ENCODE measurements around the genes USE1 and IQCN.

DNA sequence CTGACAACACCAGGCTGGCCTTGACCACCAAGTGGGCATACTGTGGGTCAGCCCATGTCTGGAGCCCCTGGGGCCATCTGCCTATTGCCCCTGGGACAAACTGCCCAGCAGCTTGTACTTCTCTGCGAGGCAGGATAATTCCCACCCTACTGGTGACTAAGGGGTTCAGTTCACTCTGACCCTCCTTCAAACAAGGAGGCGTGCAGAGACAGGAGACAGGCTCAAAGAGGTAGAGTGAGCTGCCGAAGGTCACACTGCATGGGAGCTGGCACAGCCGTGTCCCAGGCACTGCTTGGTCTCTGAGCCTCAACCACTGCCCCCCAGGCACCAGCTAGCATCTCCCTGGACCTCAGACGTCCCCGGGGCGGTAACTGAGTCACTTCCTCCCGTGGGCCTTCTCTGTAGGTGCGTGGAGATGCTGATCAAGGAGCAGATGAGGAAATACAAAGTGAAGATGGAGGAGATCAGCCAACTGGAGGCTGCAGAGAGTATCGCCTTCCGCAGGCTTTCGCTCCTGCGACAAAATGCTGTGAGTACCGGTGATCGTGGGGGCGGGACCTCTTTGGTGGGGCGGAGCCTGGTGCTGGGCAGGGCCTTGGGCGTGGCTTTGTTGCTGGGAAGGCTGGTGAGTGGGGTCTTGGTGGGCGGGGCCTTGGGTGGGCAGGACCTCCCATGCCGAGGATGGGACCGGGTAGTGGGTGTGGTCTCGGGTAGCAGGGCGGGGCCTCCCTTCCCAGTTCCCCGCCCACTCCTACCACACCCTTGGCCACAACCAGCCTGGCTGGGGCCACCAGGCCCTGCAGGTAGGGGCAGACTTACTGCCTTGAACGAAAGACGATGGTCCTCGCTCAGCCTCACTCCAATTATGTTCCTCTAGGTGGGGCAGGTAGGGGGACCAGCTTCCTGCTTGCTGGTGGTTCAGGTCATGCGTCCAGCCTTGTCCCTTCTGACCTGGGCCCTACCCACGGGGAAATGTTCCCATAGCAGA, 5.7 kb upstream of the USE1 start:
- PRO-cap, 2 experiments = no peak in any of the 2 experiments

DNA sequence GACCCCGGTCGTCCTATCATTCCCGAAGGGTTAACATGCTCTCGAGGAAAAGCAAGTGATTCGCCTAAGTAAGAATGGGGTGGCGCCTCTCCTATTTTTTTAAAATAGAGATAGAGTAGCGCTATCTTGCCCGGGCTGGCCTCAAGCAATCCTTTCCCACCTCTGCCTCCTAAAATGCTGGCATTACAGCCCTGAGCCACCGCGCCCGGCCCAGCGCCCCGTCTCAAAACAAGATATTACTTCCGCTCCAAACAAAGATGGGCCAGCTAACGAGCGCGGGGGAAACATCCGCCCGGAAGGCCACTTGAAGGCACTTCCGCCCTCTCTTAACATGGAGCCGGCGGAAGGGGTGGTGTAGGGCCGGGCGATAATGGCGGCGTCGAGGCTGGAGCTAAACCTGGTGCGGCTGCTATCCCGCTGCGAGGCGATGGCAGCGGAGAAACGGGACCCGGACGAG, at the start of gene USE1:
USE1 (plus strand) TSS at position 322 of the 457 bp plus-strand sequence.
- PRO-cap, 2 experiments = peak in 2 of 2 experiments; most common plus-strand start position 357 of the sequence (in 2); most common minus-strand start position 225 of the sequence (in 1)

- PRO-cap, 2 experiments = no peak in any of the 2 experiments
Observed at GRCh38 chr19:17322558-17323089, 12.0 kb downstream of the ANO8 start.

GRCh38 chr19:17468321-17469123, 1.8 kb upstream of the SLC27A1 start:
- PRO-cap, 2 experiments = peak in 2 of 2 experiments; most common plus-strand start chr19:17468767 (in 2); most common minus-strand start chr19:17468601 (in 1)

GRCh38 chr19:17486281-17487288, 16.3 kb downstream of the SLC27A1 start:
- PRO-cap, 2 experiments = no peak in any of the 2 experiments

DNA sequence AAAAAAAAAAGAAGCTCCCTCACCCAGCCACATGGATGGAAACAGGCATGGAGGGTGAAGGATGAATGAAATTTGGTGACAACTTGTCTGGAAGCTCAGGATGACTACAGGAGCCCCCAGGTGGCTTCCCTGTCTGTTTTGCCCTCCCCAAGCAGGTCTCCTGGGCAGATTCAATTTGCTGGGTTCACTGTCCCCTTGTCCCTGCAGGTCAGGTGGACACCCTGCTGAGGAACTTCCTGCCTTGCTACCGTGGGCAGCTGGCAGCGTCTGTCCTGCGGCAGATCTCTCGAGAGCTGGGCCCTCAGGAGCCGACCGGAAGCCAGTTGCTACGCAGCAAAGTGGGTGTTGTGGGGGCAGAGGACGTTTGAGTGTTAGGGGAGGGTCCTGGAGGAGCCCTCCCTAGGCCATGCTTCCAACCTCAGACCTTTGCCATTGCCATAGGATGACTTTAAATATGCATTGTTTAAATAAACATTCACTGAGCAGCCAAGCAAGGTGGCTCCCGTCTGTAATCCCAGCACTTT, 3.5 kb downstream of the NIBAN3 start:
- PRO-cap, 2 experiments = no peak in any of the 2 experiments

GRCh38 chr19:17790286-17790742, 4.6 kb upstream of the B3GNT3 start:
- PRO-cap, 2 experiments = no peak in any of the 2 experiments

DNA sequence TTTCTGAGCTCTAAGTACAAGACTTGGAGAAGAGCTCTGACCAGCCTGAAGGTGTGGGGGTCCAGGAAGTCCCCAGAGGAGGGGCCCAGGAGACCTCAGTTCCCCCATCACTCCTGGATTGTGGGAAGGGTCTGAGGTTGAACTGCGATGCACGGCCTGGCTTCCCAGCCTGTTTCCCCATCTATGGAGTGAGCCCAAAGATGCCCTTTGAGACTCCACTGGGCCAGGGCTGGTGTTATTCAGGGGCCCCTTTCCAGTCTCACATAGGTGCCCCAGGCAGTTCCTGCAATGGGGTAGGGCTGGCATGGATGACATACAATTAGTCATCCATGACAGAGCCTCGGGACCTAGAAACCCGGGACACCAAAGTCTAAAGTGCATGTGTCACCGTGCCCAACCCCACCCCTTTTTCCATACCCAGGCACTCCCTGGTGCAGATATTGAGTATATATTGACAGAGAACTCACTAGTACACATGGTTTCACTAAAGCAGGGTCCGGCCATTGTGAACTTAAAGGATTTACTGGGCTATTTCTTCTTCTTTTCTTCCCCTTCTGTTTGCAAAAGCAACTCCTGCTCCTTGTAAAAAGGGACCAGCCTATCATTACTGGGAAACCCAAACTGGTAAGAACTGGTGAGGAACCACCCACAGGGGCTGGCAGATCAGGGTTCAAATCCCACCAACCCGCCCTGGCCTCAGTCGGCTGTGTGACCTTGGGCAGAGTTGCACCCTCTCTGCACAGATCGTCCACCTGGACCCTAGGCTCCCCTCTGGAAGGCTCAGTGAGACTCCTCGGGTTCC, 2.6 kb downstream of the B3GNT3 start:
- PRO-cap, 2 experiments = no peak in any of the 2 experiments

- PRO-cap, 2 experiments = no peak in any of the 2 experiments
Observed at GRCh38 chr19:17860409-17861345, 967 bp downstream of the RPL18A start.

DNA sequence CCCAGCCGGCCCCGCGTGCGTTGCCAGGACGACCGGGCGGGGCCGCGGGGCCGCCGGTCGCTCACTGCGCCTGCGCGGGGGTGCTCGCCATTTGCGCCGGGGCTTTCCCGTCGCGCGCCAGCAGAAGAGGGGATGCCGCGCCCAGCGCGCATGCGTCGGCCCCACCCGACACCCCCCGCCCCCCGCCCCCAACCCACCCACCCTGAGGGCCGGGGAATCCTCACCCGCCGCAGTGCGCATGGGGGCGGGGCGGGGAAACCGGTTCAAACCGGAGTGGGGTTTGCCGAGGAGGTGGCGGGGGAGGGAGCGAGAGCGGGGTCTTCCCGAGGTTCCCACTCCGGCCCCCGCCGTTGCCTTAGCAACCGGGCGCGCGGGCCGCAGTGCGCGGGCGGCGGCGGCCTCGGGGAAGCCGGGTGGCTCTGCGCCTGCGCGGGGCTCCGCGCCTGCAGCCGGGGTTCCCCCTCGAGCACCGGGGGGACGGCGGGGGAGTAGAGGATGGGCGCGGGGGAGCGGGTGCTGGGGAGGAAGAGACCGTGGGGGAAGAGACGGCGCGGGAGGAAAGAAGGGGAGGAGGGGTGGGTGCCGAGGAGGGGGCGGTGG, 15.2 kb downstream of the CCDC124 start:
- PRO-cap, 2 experiments = peak in 2 of 2 experiments; most common plus-strand start position 91 of the sequence (in 2)

GRCh38 chr19:17953734-17954309, 13.1 kb upstream of the KCNN1 start:
- PRO-cap, 2 experiments = no peak in any of the 2 experiments

- PRO-cap, 2 experiments = peak in 2 of 2 experiments; most common plus-strand start chr19:18001236 (in 2); most common minus-strand start chr19:18001323 (in 2)
Observed at GRCh38 chr19:18000914-18002028, 6.7 kb upstream of the ARRDC2 start.

DNA sequence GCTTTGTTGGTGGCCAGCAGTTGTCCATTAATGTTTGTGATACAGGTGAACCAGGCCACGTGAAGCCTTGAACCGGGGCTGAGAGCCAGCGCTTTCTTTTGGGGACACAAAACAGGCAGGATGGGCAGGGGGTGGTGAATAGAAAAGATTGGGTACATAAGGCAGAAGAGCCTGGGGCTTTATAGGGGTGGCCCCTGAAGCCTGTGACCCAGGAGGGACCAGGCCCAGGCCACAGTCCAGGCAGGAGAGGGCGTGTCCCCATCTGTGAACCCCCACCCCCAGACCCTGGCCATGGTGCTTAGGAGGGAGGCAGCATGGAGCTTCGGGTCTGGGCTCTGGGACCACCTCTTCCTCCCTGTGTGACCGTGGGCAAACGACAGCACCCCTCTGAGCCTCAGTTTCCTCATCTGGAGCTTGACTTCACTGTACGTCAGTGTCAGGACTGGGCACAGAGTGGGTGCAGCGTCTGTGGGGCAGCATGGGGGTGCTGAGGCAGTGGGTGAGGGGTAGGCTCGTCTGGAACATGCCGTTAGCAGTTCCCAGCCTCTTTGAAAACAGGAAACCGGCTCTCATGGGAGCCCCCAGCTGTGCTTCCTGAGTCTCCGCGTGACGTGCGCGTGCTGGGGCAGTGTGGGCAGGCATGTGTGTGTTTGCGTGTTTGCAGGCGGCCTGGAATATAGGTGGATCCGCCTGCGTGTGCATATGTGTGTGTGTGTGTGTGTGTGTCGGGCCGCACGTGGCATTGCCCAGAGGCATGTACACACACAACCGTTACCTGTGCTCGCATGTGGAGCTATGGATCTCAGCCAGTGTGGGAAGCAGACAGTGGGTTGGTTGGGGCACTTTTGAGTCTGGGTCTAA, 15.7 kb downstream of the ARRDC2 start:
- PRO-cap, 2 experiments = peak in 2 of 2 experiments; most common plus-strand start position 647 of the sequence (in 1); most common minus-strand start position 525 of the sequence (in 2)

GRCh38 chr19:18145649-18145938, 7.4 kb upstream of the PIK3R2 start:
- PRO-cap, 2 experiments = no peak in any of the 2 experiments

DNA sequence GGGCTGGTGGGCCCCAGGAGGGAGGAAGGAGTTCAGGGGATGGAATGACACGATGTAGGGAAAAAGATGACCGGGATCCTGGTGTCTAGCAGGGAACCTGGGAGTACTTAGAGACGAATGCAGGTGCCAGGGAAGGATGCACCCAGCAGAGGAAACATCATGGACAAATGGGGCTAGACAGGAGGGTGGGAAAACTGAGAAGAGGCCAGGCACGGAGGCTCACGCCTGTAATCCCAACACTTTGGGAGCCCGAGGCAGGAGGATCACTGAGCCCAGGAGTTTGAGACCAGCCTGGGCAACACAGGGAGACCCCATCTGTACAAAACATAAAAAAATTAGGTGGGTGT, 5.3 kb upstream of the PIK3R2 start:
- PRO-cap, 2 experiments = no peak in any of the 2 experiments

DNA sequence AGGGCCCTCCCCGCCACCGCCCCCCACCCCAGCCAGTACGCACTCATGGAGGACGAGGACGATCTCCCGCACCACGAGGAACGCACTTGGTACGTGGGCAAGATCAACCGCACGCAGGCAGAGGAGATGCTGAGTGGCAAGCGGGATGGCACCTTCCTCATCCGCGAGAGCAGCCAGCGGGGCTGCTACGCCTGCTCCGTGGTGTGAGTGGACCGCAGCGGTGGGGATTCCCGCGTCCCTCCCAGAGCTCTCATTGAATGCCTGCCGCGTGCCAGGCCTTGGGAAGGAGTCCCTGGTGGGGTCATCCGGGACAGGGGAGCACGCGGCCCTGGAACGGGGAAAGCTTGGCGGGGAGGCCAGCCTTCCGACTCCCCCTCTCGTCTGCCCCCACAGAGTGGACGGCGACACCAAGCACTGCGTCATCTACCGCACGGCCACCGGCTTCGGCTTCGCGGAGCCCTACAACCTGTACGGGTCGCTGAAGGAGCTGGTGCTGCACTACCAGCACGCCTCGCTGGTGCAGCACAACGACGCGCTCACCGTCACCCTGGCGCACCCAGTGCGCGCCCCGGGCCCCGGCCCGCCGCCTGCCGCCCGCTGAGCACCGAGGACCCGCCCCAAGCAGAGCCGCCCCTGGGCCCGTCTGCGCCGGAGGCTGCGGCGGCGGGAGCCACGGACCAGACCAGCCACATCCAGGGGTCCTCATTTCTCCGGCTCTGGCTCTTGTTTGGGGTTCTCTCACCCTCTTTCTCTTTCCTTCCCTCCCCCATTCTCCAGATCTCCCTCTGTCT, 4.7 kb upstream of the IFI30 start:
- PRO-cap, 2 experiments = no peak in any of the 2 experiments

DNA sequence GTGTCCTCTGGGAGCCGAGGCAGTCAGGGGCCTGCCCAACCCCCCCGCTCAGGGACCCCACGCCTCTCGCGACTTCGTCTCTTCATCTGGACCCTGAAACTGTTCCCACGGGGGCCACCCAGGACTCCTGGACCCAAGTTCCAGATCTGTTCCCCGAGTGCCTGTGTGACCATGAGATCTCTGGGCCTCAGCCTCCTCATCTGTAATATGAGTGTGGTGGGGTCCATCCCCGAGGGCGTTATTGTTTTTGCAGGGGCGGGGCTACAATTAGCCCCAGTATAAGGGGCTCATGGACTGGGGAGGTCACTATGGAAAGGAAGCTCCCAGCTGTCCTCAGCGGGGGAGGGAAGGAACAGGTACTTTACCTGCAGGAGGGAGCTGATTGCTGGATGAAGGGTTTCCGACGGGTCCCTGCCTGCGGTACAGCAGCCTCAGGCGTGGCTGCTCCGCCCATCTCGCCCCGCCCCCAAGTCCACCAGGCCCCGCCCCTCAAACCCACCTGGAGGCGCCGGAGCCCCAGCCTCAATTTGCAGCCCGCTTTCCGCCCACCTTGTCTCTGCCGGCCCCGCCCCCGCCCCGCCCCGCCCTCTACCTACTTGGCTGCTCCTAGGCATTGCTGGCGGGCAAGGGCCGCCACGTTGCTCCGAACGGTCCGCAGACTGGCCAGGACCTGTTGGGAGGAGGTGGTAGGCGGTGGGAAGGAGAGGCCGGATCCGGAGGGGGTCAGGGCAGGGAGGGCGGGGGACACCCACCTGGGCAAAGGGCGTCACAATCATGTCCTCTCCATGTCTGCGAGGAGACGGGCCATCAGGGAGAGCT, 5.5 kb downstream of the PDE4C start:
- PRO-cap, 2 experiments = no peak in any of the 2 experiments

- PRO-cap, 2 experiments = no peak in any of the 2 experiments
Observed at GRCh38 chr19:18253685-18254256, 20.5 kb downstream of the IQCN start.

- PRO-cap, 2 experiments = no peak in any of the 2 experiments
Observed at GRCh38 chr19:18254436-18254962, 19.8 kb downstream of the IQCN start.

- PRO-cap, 2 experiments = peak in 2 of 2 experiments; most common plus-strand start chr19:18275090 (in 1); most common minus-strand start chr19:18274951 (in 1)
Observed at GRCh38 chr19:18274325-18275334, at the start of gene IQCN. TSS of gene IQCN (minus strand) at chr19:18274452.